Hematopoietic multipotent progenitor cell (in vitro differentiated cells): ENCODE data around the genes GMDS, SERPINB1 and PSMG4.

DNA sequence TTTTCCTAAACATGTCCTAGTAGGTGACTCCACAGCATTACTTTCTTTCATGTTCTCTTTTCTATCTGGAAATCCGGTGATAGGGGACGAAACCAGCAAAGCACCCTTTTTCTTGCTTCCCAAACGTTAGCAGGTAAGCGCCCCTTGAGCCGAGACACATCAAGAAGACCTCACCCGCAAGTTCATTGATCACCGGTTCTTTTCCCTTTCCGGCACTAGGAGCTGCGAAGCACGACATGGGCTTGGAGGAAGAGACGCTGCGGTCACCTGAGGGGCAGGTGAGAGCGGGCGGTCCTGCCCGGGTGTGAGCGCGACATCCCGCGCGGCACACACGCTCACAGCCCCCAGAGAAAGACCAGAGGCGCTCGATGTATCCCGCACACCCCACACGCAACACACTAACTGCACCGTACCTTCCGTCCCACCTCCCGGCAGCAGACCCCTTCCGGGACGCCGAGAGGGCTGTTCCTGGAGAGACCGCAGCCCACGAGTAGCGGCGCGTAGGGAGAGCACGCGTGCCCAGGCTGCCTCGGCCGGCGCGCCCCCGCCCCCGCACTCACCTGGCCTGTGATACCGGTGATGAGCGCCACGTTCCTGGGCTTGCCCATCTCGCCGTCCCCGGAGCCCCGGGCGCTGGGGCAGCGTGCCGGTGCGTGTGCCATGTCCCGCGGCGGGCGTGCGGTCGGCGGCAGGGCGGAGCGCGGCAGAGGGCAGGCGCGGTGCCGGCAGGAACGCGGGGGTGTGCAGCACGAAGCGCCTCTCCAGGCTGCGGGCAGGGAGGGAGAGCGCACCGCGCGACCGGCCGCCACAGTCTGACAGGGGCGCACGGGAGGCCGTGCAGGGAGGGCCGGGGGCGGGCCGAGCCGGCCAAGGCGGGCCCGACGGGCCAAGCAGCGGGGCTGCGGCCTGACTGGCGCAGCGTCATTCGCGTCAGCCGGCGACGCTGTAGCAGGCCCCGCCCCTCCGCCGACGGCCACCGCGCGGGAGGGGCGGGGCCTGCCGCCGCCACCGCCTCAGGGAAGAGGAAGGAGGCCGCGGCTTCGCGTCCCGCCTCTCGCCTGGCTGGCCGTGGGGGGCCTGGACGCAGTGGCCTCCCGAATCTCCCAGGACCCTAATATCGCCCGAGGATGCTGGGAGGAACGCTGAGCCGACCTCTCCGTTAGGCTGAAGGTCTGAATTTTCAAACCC is at the start of gene GMDS:
GMDS (minus strand) TSS at position 845 of the 1,188 bp plus-strand sequence.
- CAGE, long polyA plus RNA = start-site peak on the plus strand centred at position 1,035 of the sequence, 40 bp wide, 181 reads

DNA sequence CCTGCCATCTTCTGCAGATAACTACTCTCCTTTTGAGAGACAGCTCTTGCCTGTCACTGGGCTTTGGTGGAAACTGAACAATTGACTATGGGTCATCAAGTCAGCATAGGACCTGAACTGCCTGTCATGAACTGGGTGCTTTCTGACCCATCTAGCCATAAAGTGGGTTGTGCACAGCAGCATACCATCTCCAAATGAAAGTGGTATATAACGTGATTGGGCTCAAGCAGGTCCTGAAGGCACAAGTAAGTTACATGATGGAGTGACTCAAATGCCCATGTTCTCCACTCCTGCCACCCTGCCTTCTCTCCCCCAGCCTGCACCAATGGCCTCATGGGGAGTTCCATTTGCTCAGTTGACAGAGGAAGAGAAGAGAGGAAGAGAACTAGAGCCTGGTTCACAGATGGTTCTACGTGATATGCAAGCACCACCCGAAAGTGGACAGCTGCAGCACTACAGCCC is 59.3 kb upstream of the GMDS start:
- CAGE, long polyA plus RNA = no peak

DNA sequence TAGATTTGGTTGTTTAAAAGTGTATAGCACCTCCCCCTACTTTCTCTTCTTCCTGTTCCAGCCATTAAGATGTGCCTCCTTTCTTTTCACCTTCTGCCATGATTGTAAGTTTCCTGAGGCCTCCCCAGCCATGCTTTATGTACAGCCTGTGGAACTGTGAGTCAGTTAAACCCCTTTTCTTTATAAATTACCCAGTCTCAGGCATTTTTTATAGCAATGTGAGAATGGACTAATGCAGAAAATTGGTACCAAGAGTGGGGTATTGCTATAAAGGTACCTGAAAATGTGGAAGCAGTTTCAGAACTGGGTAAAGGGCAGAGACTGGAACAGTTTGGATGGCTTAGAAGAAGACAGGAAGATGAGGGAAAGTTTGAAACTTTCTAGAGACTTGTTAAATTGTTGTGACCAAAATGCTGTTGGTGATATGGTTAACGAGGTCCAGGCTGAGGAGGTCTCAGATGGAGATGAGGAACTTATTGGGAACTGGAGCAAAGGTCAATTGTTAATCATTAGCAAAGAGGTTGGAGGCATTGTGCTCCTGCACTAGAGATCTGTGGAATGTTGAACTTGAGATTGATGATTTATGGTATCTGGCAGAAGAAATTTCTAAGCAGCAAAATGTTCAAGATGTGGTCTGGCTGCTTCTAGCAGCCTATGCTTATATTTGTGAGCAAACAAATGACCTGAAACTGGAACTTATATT is 78.8 kb upstream of the GMDS start:
- CAGE, long polyA plus RNA = no peak

- CAGE, long polyA plus RNA = no peak
Observed at GRCh38 chr6:2433869-2434513, 188.6 kb upstream of the GMDS start.

- CAGE, long polyA plus RNA = no peak
Observed at GRCh38 chr6:2480564-2481011, 235.2 kb upstream of the GMDS start.

- CAGE, long polyA plus RNA = no peak
Observed at GRCh38 chr6:2622644-2623165, 128.0 kb downstream of the MYLK4 start.

- CAGE, long polyA plus RNA = no peak
Observed at GRCh38 chr6:2623166-2623861, 127.4 kb downstream of the MYLK4 start.

- CAGE, long polyA plus RNA = no peak
Observed at GRCh38 chr6:2785250-2785589, 20.0 kb downstream of the WRNIP1 start.

DNA sequence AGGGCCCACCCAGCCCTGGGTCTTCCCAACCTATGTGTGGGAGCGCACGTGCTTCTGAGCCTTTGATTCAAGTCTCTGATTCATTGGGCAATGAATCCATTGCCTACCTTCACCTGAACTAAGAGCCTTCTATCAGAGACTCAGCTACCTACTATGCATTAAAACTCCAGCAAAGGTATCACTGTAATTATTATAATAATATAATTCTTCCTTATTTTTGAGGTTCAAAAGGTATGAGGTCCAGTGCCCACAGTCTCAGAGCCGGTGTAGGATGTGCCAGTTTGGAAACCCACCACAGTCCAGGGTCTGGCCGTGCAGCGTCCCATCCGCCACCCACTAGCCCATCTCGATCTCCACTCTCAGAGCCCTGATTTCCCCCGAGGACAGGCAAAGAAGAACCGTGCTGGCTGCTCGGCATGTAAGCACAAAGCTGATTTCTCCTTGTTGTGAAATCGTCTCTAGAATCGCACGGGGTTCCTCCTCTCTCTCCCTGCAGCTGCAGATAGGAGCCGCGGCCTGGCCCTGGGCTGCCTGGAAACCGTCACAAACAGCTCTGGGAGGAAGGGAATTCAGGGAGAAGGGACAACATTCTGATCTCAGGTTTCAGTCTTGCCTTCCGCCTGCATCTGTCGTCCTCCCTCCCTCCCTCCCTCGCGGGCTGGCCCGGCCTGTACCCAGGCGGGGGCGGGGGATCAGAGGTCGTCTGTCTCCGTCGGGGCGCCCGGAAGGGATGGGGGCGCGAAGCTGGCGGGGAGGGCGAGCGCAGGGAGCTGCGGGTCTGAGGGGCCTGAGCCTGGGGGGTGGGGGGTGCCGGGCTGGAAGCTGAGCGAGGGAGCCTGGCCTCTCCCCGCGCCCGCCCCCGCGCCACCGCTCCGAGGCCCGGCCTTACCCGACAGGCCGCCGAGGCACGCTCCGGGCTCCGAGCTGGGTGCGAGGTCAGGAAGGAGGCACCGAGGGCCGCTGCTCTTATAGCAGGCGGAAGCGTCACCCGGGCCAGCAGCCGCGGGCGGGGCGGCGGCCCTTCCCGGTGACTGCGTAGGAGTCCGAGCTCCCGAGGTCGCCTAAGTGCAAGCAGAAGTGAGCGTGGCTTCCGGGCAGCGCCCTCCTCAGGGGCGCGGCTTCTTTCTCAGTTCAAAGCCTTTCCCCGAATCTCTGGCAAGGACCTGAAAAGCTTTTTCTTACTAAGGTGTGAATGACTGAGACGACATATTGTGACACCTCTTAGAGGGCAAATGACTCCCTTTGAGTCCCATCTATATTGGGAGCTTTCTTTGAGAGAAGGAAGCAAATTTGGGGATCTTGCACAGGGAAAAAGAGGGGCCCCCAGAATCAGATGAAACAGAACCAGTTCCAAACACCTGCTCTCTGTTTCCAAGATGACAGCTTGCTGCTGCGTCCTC is at the start of gene SERPINB1:
SERPINB1 (minus strand) TSS at position 941 of the 1,400 bp plus-strand sequence.
- CAGE, long polyA plus RNA = start-site peak on the minus strand centred at position 934 of the sequence, 73 bp wide, 5,715 reads

- CAGE, long polyA plus RNA = no peak
Observed at GRCh38 chr6:2850721-2851097, 9.0 kb upstream of the SERPINB1 start.

DNA sequence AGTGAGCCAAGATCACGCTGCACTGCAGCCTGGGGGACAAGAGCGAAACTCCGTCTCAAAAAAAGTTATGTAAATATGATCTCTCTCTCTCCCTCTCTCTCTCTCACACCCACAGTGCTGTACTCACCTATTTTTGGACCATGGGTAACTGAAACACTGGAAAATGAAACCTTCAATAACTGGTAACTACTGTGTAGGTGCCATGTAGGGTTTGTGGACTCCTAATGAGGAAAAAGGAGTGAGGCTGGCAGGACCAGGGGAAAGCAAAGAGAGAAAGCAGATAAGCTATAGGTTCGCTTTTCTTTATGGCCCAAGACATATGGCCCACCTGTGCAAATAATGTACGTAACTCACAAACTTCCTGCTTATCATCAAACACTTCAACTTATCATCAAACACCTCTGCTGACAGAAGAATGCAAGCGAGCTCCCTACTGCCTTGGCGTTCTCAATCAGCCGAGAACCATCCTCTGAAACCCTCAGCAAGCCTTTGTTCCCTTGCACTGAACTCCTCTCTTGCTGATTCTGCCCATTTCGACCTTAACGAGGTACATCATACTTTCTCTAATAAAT is 28.6 kb downstream of the SERPINB6 start:
- CAGE, long polyA plus RNA = no peak

GRCh38 chr6:2970311-2970701 is 1.1 kb downstream of the SERPINB6 start:
- CAGE, long polyA plus RNA = no peak

GRCh38 chr6:2981402-2982068 is 10.2 kb upstream of the SERPINB6 start:
- CAGE, long polyA plus RNA = no peak

- CAGE, long polyA plus RNA = no peak
Observed at GRCh38 chr6:2998252-2998717, 1.4 kb upstream of the NQO2 start.

- CAGE, long polyA plus RNA = no peak
Observed at GRCh38 chr6:3083034-3083529, 14.8 kb downstream of the RIPK1 start.

- CAGE, long polyA plus RNA = no peak
Observed at GRCh38 chr6:3117599-3118067, 878 bp upstream of the BPHL start.

GRCh38 chr6:3193399-3193842 is 34.0 kb downstream of the TUBB2B start:
- CAGE, long polyA plus RNA = no peak

GRCh38 chr6:3258677-3259321 is at the start of gene PSMG4:
TSS of gene PSMG4 (plus strand) at chr6:3258947.
- CAGE, long polyA plus RNA = no peak

- CAGE, long polyA plus RNA = no peak
Observed at GRCh38 chr6:3264680-3265124, 6.0 kb downstream of the PSMG4 start.

DNA sequence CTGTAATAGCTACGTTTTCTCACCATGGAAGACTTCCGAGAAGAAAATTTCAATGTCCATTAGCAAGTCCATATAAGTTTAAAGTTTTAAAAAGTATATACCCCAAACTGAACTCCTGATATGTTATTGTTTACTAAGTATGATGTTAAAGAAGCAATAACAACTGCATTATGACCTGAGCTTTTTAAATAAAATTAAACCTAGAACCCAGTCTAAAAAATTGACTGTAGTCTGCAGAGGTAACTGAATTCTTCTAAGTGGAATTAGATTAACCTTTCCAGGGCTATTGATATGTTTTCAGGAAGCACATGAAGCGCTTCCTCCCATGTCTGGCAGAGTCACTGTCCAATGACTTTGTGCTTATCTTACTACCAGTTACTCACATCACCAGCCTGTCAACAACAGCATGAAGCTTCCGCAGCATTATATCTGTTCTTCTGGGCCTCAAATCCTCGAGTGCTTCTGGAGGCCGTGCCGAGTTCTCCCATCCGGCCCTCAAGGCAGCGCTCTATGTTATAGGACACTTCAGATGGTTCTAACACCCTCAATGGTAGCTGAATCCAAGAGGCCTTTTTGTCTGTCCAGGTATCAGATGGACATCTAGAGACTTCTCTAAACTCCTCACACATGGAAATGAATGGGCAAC is 33.1 kb downstream of the PSMG4 start:
- CAGE, long polyA plus RNA = no peak